Upper lobe of left lung (tissue), 5 donors: ENCODE measurements around a stretch of chr10.

- PRO-cap, 2 experiments: peak in 1 of 2 experiments; most common plus-strand start chr10:86953904 (in 1); most common minus-strand start chr10:86953842 (in 1)
- RAMPAGE, long total RNA, 4 experiments: start-site peak on the minus strand in 1 of 4 experiments, at chr10:86953865-86954261 at its widest, 5 reads per replicate
Observed at GRCh38 chr10:86953758-86954121, 3.7 kb downstream of the MMRN2 start.

DNA sequence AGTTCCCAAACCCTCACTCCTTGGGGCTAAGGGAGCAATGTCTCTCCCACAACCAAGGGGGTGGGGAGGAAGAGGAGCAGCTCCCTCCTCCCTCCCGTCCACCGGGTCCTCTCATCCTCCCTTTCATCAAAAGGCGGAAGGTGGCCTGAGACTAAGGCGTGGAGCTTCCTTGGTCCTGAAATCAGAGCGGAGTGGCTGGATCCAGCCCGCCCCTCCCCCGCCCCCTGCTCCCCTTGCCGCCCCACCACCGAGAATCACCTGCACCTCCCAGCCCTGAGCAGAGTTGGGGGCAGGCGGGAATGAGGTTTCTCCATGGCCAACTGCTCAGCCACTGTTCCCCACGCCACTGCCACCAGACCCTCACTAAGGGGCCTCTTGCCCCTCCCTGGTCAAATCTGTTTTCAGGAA lies 1.5 kb downstream of the MMRN2 start:
- PRO-cap, 2 experiments: no peak in any of the 2 experiments
- RAMPAGE, long total RNA, 4 experiments: no peak in any of the 4 experiments

DNA sequence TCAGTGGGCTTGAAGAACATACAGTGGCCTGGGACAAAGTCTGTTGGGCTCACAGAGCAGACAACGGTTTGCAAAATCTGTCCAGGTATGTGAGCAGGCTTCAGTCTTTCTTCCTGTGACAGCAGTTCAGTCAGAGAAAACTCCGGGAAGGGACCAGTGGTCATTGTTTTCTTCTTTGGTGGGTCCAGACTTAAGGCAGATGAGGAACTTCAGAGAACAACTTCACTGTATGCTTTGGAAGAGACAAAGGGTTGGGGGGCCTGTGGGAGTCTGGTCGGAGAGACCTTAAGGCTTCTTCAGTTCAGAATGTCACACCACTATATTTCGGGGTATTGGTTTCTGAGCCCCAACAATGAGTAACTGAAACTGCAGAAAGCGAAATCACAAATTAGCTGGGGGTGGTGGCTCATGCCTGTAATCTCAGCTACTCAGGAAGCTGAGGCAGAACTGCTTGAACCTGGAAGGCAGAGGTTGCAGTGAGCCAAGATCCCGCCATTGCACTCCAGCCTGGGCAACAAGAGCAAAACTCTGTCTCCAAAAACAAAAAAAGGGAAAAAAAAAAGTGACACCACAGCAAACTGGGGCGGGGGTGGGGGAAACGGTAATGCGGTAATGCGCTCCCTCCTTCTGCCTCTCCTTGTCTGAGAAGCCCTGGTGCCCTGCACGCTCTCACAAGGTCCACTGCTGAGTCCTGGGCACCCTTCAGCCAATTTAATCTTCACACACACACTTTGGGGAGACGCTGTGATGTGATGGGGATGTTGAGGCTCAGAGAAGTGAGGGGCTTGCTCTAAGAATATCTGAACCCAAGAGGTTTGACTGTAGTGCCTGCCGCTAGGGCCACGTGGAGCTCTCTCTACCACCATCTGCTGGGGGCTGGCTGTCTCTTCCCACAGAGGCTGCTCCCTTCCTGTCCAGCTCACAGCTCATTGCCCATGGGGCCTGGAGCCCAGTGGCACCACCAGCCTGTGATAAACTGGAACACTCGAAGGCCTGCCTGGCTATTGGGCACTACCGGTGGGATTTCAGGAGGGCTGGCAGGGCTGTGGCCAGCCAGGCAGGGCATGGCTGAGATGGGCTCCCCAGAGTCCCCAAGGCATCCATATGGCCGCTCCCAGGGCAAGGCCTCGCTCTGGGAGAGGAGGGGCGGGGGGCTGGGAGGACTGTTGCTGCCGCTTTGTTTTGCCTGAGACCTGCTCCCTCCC lies 2.0 kb upstream of the ADIRF start:
- PRO-cap, 2 experiments: no peak in any of the 2 experiments
- RAMPAGE, long total RNA, 4 experiments: no peak in any of the 4 experiments

DNA sequence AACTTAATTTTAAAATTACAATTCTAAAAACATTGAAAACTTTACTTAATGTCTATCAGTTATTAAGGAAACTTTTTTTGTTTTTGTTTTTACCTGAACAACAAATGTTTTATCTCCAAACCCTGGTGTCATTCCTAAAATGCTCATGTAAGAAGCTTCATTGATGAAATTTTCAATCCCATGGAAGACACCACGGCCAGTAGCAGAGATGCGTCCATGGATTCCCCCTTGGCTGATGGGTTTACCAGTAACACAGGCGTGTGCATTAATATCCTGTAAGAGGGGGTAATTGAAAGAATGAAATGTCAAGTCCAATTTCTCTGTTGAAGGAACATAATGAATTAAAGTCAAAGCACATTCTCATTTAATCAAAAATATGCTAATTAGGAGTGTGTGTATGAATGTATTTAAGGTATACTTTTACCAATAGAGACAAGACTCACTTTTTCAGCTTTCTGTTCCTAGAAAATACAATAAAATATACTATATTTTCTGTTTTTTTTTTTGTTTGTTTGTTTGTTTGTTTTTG lies 32.0 kb downstream of the GLUD1 start:
- PRO-cap, 2 experiments: no peak in any of the 2 experiments
- RAMPAGE, long total RNA, 4 experiments: no peak in any of the 4 experiments

DNA sequence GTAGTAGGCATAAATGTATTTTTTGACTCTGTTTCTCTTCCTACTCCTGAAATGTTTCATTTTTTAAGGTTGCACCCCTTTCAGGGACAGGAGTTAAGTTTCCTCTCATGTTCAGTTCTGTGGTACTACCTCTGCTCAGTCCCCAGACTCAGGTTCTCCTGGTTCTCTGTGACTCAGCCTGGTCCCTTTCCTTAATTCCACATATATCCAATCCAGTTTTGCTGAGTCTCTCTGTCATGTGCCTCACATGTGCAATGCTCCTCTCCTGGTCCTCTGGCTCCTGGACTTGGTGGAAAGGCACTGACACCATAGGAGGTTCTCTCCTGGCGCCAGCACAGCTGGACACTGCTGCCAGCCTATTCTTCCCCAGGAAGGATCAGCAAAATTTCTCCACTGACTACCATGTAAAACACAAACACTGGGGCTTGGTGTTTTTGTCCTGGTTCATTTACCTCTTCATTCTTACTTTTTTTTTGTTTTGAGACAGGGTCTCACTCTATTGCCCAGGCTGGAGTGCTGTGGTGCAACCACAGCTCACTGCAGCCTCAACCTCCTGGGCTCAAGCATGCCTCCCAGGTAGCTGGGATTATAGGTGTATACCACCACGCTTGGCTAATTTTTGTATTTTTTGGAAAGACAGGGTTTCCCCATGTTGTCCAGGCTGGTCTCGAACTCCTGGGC lies 27.7 kb downstream of the GLUD1 start:
- PRO-cap, 2 experiments: no peak in any of the 2 experiments
- RAMPAGE, long total RNA, 4 experiments: start-site peak on the minus strand in 1 of 4 experiments, centred at position 384 of the sequence, 7 reads per replicate

DNA sequence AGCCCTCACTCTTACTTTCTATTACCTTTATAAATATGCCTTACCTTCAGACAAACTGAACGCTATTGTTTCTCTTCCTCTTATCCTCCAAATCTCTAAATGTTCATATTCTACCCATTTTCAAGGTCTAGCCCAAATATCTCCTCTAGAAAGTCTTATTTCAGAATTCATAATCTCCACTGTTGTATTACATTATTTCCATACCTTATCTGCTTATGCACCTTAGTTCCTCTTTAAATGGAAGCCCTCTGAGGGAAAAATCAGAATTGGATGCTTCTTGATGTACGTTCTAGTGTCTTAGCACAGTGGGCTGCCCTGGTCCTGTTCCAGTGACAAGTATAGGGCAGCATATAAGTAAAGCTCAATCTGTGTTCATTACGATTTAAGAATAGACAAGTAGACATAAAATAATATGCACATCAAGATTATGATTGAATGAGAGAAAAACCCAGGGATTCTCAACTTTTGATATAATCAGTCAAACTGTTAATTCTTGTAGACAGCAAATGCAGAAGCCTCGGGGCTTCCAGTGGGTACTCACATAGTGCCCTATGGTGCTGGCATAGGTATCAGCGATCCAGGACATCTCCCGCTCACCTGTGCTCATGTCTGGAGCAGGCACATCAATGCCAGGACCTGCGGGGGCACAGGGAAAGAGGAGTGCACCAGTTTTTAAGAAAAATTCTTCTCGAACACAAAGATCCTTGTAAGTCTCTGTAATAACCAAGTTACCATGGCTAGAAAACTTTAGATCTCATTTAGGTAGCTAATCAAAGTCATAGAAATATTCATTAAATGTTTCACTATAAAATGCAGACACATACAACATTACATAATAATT lies 26.9 kb downstream of the GLUD1 start:
- PRO-cap, 2 experiments: no peak in any of the 2 experiments
- RAMPAGE, long total RNA, 4 experiments: no peak in any of the 4 experiments

DNA sequence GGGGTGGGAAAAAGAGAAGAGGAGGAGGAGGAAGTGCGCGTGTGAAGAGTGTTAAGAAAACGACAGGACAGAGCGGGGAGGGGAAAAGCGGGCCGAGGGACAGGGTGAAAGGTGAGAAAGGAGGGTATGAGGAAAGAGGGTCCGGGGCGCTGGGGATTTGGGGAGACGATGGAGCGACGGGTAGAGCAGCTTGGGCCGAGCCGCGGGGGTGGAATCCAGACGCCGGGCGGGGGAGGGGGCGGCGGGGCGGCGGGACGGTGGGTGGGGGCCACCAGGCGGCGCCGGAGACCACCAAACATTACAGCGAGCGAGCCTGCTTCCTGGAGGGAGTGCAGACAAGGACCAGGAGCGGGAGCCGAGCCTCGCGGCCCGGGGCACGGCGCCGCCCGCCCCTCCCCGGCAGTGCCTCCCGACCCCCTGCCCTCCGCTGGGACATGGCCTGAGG lies 15.9 kb upstream of the NUTM2D start:
- PRO-cap, 2 experiments: no peak in any of the 2 experiments
- RAMPAGE, long total RNA, 4 experiments: no peak in any of the 4 experiments

- PRO-cap, 2 experiments: no peak in any of the 2 experiments
- RAMPAGE, long total RNA, 4 experiments: no peak in any of the 4 experiments
Observed at GRCh38 chr10:87594743-87595250, 64.9 kb upstream of the PAPSS2 start.

- PRO-cap, 2 experiments: no peak in any of the 2 experiments
- RAMPAGE, long total RNA, 4 experiments: no peak in any of the 4 experiments
Observed at GRCh38 chr10:87818650-87819291, 745 bp upstream of the ATAD1 start.

DNA sequence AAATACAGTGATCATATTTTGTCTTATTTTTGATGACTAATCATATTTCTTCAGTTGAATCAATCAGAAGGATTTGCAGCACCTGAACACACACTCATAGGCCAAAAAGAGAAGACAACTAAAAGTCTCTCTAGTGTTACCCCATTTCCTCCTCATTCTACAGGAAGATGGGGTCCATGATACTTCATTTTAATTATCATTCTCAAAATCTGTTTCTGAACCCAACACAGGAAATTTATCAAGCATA lies 8.7 kb upstream of the ATAD1 start:
- PRO-cap, 2 experiments: no peak in any of the 2 experiments
- RAMPAGE, long total RNA, 4 experiments: no peak in any of the 4 experiments

DNA sequence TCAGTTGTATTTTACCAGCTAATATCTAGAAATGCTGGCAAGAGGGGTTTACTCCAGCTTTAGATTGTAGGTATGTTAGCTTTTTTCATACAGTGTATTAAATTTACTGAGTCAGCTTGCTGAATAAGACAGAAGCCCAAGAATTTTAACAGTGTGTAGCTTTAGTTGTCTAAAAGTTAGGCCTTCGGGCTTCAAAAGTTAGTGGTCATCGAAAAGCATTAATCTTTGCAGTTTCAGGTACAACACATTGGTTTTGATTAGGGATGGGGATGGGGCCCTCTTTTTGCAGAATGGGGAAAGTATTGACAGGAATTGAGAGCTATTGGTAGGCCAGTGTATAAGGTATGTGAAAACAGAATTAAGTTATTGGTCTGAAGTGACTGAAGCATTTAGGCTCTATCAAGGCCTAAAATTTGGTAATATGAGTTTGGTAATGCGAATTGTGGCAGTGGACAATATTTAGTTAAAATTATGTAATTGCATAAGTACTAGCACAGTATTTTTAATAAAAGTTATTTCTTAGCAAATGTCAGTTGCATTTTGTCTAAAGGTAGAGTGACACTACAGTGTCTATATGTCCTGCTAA lies 2.2 kb downstream of the PTEN start:
- PRO-cap, 2 experiments: no peak in any of the 2 experiments
- RAMPAGE, long total RNA, 4 experiments: no peak in any of the 4 experiments

DNA sequence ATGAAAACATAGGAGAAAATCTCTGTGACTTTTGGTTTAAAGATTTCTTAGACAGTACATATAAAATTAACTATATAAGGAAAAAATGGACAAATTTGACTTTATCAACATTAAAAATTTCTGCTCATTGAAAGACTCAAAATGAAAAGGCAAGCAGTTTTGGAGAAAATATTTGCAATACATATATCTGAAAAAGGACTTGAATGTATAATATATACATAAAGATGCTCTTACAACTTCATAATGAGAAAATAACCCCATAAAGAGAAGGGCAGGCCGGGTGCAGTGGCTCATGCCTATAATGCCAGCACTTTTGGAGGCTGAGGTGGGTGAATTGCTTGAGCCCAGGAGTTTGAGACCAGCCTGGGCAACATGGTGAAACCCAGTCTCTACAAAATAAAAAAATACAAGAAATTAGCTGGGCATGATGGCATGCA lies 56.8 kb downstream of the PTEN start:
- PRO-cap, 2 experiments: no peak in any of the 2 experiments
- RAMPAGE, long total RNA, 4 experiments: no peak in any of the 4 experiments

DNA sequence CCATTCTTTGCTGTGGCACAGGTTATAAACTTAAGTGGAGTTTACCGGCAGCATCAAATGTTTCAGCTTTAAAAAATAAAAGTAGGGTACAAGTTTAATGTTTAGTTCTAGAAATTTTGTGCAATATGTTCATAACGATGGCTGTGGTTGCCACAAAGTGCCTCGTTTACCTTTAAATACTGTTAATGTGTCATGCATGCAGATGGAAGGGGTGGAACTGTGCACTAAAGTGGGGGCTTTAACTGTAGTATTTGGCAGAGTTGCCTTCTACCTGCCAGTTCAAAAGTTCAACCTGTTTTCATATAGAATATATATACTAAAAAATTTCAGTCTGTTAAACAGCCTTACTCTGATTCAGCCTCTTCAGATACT lies 104.8 kb downstream of the PTEN start:
- PRO-cap, 2 experiments: no peak in any of the 2 experiments
- RAMPAGE, long total RNA, 4 experiments: no peak in any of the 4 experiments

DNA sequence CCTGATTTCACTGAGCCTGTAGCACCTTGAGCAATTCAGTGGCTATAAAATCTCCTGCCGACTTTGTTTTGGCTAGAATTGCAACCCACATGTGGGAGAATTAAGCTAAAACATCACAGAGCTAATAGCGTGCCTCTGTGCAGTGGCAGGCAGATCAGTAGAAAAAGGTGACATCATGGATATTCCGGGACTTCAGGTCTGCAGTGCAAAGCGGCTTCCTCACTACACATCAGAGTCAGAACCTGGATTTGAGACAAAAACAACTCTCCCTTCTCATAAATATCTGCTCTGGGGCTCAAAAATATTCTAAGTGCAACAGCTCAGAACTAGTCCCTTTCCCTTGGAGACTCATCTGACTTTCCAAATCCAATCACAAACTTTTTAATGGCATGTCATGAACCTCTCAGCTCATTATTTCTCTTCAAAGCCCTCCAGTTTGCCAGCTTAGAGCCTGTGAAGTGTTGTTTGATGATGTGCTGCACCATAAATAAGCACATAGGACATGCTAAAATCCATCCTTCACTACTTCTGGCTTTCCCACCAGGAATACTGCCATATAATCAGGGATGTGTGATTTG lies 337.1 kb downstream of the RNLS start:
- PRO-cap, 2 experiments: no peak in any of the 2 experiments
- RAMPAGE, long total RNA, 4 experiments: no peak in any of the 4 experiments

GRCh38 chr10:88379591-88379970 lies 203.5 kb downstream of the RNLS start:
- PRO-cap, 2 experiments: no peak in any of the 2 experiments
- RAMPAGE, long total RNA, 4 experiments: no peak in any of the 4 experiments

- PRO-cap, 2 experiments: no peak in any of the 2 experiments
- RAMPAGE, long total RNA, 4 experiments: no peak in any of the 4 experiments
Observed at GRCh38 chr10:88385252-88386317, 197.5 kb downstream of the RNLS start.

DNA sequence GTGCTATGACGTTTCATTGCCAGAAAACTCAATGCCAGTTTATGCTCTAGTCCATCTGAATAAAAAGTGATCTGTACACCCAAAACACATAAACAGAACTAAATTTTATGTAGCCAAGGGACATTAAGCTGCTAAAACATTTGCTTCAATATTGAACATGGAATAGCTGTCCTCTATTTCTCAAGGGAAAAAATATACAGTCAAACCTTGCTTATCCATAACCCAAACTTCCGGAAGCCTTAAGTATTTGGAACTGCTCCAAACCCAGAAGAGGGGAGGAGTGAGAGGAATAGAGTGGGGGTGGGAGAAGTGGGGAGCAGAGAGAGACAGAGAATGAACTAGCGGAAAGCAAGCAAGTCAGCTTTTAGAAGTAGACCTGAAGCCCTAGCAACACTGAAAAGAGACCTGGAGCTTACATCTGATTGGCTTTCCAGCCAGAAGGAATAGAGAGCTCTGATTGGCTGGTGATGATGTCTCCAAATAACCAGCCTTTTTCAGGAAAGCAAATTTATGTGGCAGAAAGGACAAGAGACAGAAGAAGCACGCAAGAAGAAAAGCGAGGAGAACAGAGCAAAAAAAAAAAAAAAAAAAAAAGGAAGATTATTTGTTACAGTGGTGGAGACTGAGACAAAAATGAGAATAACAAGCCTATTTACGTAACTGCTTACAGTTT lies 196.1 kb downstream of the RNLS start:
- PRO-cap, 2 experiments: peak in 1 of 2 experiments; most common plus-strand start position 505 of the sequence (in 1)
- RAMPAGE, long total RNA, 4 experiments: no peak in any of the 4 experiments

GRCh38 chr10:88792530-88792844 lies 10.0 kb upstream of the LIPM start:
- PRO-cap, 2 experiments: no peak in any of the 2 experiments
- RAMPAGE, long total RNA, 4 experiments: no peak in any of the 4 experiments

DNA sequence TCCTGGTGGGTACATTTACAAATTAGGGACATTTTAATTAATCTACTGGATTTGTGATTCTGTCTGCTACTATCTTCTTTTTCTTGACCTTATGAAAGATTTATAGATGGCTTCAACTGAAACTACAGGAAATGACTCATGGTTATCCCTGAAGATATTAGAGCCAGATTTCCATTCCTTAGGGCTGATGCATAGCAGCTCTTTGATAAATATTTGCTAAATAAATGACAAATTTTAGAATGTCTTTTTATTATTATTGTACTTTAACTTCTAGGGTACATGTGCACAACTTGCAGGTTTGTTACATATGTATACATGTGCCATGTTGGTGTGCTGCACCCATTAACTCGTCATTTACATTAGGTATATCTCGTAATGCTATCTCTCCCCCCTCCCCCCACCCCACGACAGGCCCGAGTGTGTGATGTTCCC lies 2.6 kb downstream of the STAMBPL1 start:
- PRO-cap, 2 experiments: no peak in any of the 2 experiments
- RAMPAGE, long total RNA, 4 experiments: no peak in any of the 4 experiments

DNA sequence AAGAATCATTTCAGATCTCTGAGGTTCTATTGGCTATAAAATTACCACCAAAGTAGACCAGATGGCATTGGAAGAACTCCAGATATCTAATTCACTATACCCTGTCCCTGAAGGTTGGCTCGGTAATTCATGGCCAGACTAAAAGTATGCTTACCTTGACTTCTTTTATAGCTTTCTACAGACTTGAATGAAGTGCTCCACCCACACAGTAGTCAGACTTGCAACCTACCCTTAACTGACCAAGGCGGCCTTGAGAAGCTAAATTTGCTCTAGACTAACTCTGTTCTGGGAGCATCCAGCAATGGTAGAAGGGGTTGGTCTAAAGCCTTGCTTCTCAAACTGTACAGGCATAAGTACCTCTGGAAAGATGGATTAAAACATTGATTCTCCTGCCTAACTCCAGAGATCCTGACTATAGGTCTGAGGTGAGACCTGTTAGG lies 23.9 kb downstream of the STAMBPL1 start:
- PRO-cap, 2 experiments: no peak in any of the 2 experiments
- RAMPAGE, long total RNA, 4 experiments: no peak in any of the 4 experiments